NT2/D1 (cell line): ENCODE measurements around a stretch of chr13.

- RRBS, 2 experiments = no CpG with 5 or more reads among the region's 12 CpGs
These were observed 45.4 kb downstream of the MBNL2 start for GRCh38 chr13:97267328-97268113.

GRCh38 chr13:97432653-97433067 lies 1.3 kb upstream of the RAP2A start:
- RRBS, 2 experiments = no CpG with 5 or more reads among the region's 21 CpGs

DNA sequence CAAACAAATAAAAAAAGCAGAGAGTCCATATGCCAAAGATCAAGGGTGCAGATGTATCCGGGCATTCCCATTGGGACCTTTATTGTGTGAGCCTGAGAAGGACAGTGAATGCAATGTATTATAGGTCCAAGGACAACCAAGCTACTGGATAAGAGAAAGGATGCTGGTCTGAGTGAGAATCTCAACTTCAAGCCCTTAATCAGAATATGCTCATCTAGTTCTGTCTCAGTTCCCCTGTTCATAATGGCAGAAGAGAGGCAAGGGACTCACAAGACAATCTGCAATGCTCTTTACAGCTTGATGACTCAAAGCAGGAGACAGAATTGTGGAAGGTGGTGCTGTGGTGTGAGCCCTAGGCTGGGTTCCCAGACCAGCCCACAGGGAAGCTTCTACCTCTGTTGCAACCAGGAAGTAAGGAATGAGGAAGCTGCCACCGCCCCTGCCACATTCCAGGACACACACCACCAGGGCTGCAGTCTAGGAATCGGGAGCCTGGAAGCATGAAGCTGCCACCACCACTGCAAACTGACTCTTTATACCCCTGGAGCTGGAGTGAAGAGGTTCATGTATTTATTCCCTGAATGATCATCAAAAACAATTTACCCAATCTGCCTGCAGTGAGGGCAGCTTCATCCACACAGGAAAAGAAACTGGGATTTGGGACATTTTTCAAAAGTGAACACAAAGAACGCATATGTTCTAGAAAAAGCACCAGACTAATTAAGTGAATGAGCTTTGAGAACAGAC lies 133.9 kb downstream of the RAP2A start:
- RRBS, 2 experiments = no CpG with 5 or more reads among the region's 4 CpGs

DNA sequence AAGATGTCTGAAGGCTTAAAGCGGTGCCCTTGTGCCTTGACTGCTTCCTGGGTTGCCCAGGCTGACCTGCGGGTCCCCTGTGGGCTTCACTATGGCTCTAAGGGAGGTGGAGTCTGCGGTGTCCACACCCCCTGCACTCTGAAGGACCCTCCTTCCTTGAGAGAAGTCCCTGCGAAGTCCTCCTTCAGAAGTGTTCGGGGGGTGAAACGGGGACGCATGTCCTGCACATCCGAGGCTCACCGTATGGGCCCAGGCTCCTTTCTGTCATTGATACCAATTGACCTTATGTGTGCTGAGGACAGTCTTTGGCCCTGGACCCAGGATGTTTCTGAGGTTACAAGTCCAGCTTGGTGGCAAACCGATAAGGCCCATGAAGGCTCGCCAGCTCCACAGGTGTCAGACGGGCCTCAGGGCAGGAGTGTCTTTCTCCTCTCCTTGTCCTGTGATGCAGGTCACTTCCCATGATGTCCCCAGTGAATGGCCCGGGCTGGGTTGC lies 11.6 kb upstream of the RNF113B start:
- RRBS, 2 experiments = no CpG with 5 or more reads among the region's 13 CpGs

- RRBS, 2 experiments = no CpG with 5 or more reads among the region's 2 CpGs
These were observed 116.2 kb upstream of the RNF113B start for GRCh38 chr13:98293225-98293679.

DNA sequence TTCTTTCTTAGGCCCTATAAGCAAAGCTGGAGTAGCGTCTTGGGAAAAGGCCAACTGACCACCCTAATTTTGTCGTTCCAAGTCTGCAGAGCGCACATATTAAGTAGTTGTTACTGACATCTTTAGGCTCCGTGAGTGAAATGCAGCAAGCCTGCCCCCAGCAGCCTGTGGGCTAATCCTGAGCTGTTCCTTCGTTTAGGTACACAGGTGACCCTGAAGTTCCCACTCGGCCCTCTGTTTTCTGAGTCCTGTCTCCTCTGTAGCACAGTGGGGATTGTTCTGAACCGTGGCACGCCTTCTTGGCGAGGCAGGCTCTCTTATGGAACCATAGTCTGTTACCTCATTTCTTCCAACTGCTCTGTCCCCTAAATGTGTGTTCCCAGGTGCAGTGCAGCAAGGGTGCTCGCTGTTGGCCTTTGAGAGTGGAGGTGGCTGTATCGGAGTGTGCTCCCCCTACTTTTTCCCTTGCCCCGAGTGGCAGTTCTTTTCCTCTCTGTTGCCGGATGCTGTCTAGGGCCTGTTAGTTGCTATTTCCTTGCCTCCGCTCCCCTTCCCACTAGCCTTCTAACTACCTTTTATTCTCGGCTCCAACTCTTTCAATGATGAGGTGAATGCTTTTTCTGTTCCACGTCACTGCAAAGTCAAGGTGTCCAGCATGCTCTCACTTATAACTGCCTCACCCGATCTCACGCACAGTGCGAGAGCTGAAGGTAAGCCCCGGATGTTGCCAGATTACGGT lies 170.3 kb downstream of the STK24 start:
- RRBS, 2 experiments = no CpG with 5 or more reads among the region's 21 CpGs

DNA sequence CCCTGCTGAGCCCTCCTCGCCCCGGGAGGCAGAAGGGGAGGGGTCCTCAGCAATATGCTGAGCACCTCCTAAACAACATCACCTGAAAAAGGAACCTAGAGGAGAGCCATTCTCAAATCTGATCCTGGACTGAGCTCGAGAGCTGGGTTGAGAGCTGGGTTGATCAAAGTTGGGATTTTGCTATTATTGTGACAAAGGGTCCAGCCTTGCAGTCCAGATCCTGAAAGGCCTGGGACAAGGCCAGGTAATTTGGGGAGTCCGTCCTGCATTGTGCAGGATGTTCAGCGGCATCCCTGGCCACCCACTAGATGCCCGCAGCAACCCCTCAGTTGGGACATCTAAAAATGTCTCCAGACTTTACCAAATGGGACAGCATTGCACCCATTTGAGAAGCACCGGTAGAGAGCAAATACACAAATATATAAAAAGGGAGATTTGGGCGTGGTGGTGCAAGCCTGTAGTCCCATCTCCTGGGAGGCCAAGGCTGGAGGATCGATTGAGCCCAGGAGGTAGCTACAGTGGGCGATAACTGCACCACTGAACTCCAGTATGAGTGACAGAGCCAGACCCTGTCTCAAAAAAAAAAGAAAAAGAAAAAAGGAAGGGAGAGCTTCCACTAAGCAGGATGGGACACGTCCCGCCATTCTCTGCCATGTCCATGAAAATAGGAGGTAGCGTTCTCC lies 129.5 kb downstream of the STK24 start:
- RRBS, 2 experiments = no CpG with 5 or more reads among the region's 13 CpGs

DNA sequence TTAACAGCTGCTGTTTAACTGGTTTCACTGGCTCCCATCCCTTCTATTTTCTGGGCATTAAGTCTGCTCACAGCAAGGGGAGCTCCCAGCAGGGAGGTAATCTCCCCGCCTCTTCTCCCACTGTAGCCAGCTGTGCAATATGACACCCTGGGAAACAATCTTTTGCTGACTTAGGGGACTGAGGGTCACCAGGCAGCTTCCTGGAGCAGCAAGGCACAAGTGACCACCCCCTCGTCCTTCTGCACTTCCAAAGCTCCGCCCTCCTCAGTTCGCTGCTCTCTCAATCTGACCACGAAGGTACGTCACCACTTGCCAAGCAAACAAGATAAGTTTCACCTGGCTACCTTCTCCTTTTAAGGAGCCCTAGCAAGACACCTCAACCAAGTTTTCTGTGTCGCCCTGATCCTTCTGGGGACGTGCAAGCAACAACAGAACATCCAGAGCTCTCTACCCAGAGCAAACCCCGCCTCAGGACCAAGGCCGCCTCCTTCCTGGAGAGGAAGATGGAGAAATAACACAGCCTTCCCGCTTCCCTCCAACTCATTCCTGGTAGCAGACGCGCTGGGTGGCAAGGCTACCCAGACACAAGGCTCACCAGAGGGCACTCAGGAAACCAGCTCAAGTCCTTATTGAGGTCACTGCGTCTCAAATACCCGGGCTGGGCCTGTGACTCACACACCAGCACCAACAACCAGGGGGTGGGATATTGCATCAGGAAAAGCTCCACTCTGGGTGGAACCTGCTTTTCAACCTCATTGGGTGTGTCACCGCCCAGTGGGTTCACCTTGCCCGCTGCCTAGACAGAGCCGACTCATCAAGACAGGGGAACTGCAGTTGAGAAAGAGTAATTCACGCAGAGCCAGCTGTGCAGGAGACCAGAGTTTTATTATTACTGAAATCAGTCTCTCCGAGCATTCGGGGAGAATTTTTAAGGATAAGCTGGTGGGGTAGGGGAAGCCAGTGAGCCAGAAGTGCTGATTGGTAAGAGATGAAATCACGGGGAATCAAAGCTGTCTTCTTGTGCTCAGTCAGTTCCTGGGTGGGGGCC lies 92.2 kb downstream of the STK24 start:
- RRBS, 2 experiments = no CpG with 5 or more reads among the region's 22 CpGs

DNA sequence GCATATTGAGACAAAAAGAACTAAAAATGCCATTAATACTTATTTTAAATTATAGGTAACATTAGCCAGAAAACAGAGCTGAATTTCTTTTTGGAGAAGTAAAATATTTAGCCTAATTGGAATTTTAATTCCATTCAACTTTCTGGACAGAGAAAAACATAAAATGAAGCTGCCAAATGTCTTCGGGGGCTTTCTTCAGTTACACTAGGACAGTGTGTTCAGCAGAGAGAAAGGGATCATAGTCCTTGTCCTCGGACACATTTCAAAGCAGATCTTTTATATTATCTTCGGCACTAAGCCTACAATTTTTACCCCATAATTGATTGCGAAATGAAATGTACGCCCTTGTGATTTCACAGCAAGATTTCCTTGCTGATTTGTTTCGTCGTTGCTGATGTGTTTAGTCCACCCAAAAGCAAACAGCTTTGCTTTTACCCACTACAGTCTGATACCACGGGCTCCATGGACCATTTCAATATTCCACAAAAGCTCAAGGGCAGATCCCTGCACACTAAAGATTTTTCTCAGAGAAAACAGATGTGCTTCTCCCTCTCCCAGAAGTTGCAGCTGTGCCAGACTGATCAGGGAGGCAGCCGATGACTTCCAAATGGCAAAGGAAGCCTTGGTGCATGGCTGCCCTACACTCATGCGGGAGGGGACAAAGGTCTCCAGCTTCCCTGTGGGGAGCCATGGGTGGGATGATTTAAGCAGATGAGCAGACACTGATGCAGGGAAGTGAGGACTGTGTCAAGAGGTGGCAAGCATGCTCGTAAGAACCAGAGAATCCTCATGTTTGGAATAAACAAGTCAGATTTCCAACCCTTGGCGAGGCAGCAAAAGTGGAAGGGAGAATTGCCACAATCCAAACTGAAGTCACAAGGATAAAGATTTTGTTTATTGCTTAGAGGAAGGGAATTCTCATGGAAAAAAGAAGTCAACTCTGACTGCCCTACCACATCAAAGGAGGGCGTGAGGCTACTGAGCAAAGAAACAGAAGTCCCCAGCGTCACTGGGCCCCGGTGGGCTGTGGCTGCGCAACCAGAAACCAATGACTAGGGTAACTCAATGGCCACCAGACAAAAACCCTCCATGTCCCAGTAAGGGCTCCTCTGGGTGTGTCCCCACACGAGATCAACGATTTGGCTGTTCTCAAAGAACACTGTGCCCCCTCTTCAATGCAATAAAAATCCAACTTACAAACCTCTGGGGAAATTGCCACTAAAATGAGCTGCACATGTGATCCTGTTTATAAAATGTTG lies 81.0 kb downstream of the STK24 start:
- RRBS, 2 experiments = no CpG with 5 or more reads among the region's 18 CpGs

GRCh38 chr13:98501565-98502527 lies 75.1 kb downstream of the STK24 start:
- RRBS, 2 experiments = no CpG with 5 or more reads among the region's 11 CpGs

GRCh38 chr13:98508713-98508978 lies 68.3 kb downstream of the STK24 start:
- RRBS, 2 experiments = no CpG with 5 or more reads among the region's 2 CpGs

DNA sequence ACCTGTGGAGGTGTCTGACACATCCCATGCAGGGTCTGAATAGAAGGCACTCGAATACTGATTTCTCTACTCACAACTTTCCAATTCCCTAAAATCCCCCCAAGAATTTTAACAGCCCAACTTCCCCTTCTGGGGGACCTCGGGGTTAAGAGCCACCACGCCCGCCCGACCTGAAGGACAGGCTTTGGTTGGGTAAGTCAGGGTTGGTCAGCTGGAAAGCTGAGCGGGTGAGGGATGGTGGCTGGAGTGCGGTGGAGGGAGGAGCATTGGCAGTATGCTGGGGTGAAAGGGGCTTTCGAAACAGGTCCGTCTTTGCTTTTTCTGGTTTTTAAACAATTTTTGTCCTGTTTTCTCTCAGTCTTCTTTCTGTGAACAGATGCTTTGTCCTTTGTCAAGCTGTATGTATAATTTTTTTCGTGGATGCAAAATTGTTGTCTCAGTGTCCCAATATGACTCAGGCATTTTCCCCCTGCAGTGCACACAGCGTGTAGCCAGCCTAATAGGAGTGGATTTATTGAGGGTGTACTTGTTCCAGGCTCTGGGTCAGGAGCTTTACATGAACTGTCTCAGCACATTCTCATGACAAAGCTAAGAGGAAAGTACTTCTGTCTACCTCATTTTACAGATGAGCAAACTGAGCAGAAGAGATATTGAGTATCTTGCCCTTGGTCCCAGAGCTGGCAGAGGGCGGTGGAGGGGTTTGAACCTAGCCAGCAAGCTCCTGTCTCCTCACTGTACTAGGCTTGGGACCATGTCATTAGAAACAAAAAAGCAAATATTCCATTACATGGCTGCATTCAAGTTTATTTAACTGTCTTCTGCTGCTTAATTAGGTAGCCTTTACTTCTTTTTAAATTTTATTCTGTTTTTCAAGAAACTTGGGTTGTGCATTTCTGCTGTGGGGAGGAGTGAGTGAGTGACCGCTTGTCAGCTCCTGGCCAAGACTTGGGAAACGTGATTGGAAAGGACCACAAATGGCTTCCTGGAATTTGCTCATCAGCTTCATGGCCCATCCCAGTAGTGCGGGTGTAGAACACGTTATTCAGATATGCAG lies 50.8 kb downstream of the STK24 start:
- RRBS, 2 experiments = no CpG with 5 or more reads among the region's 16 CpGs

- RRBS, 2 experiments = no CpG with 5 or more reads among the region's 20 CpGs
These were observed 7.5 kb downstream of the STK24 start for GRCh38 chr13:98569030-98570188.

GRCh38 chr13:98575286-98575874 lies 1.5 kb downstream of the STK24 start:
- RRBS, 2 experiments = no CpG with 5 or more reads among the region's 5 CpGs

- RRBS, 2 experiments = no CpG with 5 or more reads among the region's 3 CpGs
These were observed 71.2 kb upstream of the STK24 start for GRCh38 chr13:98648073-98648579.

GRCh38 chr13:98746953-98747416 lies 5.5 kb downstream of the SLC15A1 start:
- RRBS, 2 experiments = no CpG with 5 or more reads among the region's 8 CpGs

DNA sequence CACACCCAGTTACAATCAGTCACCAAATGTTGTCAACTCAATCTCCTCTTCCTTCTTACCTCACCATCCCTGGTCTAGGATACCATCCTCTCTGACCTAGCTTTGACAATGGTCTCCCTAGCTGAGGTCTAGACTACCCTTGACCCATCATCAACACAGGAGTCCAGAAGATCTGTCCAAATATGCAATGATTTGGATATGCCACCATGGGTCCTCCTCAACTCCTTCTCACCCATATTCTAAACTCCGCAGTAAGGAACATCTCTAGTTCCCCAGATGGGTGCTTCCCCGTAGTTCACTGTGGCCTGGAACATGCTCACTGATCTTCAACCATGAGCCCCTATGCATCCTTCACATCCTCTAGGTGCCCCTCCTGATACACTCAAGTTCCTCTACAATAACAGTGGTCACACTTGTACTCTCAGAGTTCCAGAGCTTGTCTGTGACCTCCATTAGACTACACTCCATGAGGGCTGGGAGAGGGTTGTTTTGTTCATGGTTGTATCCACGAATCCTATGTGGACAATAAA lies 77.9 kb upstream of the SLC15A1 start:
- RRBS, 2 experiments = no CpG with 5 or more reads among the region's 3 CpGs

GRCh38 chr13:98946101-98946489 lies 31.8 kb downstream of the DOCK9 start:
- RRBS, 2 experiments = no CpG with 5 or more reads among the region's 3 CpGs

GRCh38 chr13:99062365-99063299 lies 84.8 kb upstream of the DOCK9 start:
- RRBS, 2 experiments = no CpG with 5 or more reads among the region's 17 CpGs

DNA sequence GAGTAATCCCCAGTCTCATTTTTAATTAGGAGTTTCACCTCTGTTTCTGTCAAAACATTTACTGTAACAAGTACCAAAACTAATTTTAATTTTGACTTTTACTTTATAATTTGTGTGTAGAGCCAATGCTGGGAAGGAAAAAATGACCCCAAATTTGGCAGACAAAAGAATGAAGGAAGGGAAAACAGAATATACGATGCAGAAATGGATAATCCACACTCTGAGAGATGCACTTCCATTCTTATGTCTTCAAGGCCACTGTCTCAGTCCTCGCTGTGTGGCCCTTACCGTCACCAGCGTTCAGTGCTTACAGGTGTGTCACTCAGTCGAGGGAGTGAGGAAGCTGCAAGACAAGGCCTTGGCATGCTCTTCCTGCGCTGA lies 47.9 kb upstream of the GPR183 start:
- RRBS, 2 experiments = no CpG with 5 or more reads among the region's 6 CpGs